GM19239 (cell line): ENCODE measurements around the gene MAP3K1.

DNA sequence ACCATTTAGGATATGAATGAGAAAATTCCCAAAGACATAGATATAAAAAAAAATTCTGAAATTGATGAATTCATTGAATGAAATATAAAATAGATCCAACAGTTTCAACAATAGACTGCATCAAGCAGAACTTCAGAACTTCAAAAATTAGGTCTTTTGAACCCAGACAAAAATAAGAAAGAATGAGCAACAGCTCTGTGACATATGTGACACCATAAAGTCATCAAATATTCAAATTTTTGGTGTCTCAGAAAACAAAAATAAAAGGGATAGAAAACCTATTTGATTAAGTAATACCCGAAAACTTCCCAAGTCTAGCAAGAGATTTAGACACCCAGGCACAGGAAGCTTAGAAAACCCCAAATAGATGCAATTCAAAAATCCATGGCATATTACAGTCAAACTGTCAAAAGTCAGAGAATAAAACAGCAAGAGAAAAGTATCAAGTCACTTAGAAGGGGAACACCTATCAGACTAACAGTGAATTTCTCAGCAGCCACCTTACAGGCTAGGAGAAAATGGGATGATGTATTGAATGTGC, 103.8 kb downstream of the PLPP1 start:
- RRBS: no CpG with 5 or more reads among the region's 1 CpG

DNA sequence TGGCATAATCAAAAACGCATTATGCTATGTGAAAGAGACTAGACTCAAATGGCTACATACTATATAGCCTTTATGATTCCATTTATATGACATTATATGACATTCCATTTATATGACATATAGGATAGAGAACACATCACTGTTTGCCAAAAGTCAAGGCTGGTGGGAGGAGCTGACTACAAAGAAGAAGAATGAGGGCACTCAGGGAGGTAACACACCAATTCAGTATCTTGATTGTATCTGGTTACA, 24.6 kb downstream of the PLPP1 start:
- RRBS: no CpG with 5 or more reads among the region's 1 CpG

DNA sequence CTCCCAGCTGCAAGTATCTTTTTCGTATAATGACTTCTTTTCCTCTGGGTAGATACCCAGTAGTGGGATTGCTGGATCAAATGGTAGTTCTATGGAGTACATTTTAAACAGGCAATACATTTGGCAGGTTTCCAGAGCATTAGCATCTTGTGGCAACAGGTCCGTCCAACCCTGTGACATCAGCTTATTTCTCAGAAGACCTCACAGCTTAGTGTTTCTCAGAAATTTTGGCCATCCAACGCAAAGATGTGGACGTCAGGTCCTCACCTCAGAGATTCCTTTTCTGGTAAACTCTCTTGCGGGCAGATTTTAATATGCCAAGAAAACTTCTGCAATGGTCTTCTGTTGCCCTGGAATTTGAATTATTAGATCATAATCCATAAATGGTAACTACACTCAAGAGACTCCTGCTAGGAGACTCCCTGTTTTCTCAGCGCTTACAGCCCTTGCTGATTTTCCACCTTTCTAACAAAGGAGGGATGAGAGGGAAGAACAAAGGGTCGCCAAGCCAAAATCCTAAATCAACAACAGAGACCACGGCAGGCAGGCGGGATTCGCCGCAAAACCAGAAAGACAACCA, 34.0 kb upstream of the PLPP1 start:
- RRBS: no CpG with 5 or more reads among the region's 11 CpGs

DNA sequence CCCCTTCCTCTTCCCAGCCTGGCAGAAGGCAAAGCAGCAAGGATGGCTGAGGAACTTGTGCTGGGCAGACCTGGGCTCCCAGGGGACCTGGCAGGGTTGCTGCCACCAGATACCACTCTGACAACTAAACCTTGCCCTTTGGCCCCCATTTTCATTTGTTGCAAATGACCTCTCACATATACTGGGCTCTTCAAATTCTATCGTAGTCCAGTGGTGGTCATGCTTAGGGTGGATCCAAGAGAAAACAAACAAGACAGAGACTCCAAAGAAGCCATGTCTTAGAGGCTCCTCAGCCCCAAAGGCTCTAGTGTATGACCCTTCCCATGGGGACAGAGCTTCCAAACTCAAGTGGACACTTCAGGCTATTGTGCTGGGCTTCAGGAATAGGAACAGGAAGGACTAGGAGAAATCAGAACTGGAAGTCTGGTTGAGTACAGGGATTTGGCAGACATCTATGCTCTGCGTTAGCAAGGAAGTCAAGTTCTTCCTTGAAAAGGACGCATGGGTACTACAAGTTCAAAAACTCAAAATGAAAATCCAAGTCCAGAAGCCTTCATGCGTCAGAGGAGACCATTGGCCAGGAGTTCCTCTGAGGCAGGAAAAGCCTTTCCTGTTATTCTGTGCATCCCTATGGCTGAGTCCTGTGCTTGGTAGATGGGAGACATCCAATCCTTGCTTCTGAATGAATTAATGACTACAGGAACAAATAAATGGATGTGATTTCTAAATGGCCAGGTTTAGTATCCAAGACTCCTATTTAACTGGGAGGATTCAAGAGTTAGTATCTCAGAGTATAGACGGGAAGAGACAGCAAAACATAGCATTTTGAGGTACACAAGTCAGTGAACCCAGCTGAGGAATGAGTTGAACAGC, 64.7 kb upstream of the PLPP1 start:
- RRBS: no CpG with 5 or more reads among the region's 5 CpGs

- RRBS: no CpG with 5 or more reads among the region's 4 CpGs
These were observed 59.3 kb downstream of the IL6ST start for GRCh38 chr5:55935459-55935824.

DNA sequence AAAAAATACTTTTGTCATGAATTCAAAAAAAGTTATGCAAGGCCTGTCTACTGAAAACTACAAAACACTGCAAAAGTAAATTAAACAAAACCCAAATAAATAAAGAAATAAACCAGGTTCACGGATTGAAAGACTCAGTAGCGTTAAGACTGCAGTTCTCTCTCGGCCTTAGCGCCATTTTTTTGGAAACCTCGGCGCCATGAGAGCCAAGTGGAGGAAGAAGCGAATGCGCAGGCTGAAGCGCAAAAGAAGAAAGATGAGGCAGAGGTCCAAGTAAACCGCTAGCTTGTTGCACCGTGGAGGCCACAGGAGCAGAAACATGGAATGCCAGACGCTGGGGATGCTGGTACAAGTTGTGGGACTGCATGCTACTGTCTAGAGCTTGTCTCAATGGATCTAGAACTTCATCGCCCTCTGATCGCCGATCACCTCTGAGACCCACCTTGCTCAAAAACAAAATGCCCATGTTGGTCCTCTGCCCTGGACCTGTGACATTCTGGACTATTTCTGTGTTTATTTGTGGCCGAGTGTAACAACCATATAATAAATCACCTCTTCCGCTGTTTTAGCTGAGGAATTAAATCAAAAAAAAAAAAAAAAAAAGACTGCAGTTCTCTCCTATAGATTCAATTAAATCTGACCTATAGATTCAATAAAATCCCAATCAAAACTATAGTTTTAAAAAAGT, 50.2 kb downstream of the IL6ST start:
- RRBS: no CpG with 5 or more reads among the region's 17 CpGs

DNA sequence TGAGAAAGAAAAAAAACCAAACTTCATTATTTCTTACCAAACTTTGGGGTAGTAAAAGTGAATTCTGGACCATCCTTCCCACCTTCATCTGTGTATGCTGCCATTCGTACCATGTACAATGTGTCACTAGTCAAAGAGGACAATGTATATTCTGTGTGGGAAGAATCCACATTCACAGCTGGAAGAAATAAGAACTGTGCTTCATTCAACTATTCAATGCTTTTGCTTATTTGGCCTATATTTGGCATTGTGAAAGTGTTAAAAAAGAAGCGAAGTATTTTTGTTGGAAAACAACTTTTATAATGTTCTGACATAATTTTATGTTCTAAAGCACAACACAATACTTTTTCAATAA, 43.4 kb downstream of the IL6ST start:
- RRBS: no CpG with 5 or more reads among the region's 2 CpGs

GRCh38 chr5:56319035-56319485, 85.9 kb upstream of the ANKRD55 start:
- RRBS: no CpG with 5 or more reads among the region's 4 CpGs

DNA sequence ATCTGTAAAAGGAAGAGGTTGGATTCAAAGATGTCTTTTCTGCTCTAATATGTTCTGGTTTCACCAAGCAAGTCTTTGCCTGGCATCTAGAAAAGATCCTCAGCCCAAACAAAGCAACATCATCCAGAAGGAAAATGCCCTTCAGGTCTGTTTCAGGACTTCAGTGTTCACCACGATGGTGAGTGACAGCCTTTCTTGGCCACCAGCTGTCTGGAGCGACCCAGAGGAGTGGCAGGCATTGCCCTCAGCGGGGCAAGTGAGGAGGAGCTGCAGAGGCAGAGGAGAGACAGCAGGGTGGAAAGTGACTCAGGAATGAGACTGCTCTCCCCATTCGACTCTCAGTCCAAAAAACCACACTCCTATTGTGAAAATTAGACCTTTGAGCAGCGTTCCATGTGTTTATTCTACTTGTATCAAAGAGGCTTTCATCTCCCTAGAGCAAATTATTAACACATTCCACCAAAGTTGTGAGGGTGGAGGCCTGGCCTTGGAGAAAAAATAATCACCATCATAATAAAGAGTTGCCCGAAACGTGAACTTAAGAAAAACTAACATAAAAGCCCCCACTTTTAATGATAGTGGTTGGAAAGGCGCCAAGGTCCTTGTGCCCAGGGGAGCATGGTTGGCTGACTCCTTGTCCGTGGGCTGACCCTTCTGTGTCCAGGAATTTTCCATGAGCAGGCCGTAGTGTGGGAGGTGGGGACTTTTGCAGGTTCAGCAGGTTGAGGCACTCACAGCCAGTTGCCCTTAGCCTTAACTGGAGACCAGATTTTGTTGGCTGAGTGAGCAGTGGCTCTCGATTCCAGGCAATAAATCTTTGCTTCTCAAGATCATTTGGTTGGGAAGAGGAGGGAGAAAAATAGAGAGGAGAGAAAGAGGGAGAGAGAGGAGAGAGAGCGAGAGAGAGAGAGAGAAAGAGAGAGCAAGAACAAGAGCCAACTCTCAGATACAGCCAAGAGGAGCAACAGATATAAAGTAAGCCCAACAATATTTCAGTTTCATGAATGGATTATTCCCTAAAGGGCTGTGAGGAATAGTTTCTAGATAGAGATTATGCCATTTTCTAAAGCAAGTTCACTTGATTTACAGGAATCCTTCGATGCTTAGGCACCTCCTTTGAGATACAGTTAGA, 125.9 kb upstream of the ANKRD55 start:
- RRBS: no CpG with 5 or more reads among the region's 13 CpGs

- RRBS: no CpG with 5 or more reads among the region's 9 CpGs
These were observed 249.0 kb upstream of the ANKRD55 start for GRCh38 chr5:56481988-56482744.

DNA sequence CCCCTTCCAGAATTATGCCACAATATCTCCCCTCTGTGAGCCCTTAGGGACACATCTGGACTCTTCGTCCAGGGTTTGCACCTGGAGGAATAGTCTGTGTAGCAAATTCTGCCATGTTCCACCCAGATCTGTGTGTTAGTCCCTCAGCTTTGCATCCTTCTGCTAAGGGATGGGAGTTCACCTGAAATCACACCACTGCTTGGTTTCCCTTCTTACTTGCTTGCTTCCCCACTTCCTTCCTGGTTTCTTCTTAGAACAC, 202.7 kb upstream of the MAP3K1 start:
- RRBS: no CpG with 5 or more reads among the region's 1 CpG

DNA sequence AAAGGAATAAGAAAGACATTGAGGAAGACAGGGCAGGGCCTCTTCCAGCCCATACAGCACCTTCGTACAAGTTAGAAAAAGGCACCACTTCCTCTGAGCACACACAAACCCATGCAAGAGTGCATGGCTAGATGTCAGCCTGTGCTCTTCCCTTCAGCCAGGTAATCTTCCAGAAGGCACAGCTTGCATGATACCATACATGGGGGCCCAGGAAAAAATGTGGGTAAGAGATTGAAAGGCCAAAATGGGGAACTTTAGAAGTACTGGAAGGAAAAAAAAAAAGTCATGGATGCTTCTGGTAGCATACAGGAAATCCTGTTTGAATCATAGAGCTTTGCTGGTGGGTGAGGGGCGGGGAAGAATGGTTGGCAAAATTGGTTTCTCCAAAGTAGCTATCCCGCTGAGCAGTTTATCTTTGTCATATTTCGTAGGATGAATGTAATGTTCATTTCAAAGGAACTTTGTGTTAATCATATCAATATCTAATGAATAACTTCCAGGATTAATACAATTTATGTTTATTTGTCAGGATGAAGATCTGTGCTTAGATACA, 78.3 kb upstream of the MAP3K1 start:
- RRBS: no CpG with 5 or more reads among the region's 4 CpGs

- RRBS: 4% methylated on average over 45 of the region's 96 CpGs
These were observed at the start of gene MAP3K1 for GRCh38 chr5:56814819-56815675. Gene MAP3K1, plus strand, starts transcription at chr5:56815549.

GRCh38 chr5:56896693-56897111, 12.7 kb upstream of the SETD9 start:
- RRBS: no CpG with 5 or more reads among the region's 2 CpGs

- RRBS: no CpG with 5 or more reads among the region's 42 CpGs
These were observed 323 bp downstream of the SETD9 start for GRCh38 chr5:56909688-56910149.

GRCh38 chr5:57179578-57180157, 5.8 kb downstream of the GPBP1 start:
- RRBS: no CpG with 5 or more reads among the region's 9 CpGs

DNA sequence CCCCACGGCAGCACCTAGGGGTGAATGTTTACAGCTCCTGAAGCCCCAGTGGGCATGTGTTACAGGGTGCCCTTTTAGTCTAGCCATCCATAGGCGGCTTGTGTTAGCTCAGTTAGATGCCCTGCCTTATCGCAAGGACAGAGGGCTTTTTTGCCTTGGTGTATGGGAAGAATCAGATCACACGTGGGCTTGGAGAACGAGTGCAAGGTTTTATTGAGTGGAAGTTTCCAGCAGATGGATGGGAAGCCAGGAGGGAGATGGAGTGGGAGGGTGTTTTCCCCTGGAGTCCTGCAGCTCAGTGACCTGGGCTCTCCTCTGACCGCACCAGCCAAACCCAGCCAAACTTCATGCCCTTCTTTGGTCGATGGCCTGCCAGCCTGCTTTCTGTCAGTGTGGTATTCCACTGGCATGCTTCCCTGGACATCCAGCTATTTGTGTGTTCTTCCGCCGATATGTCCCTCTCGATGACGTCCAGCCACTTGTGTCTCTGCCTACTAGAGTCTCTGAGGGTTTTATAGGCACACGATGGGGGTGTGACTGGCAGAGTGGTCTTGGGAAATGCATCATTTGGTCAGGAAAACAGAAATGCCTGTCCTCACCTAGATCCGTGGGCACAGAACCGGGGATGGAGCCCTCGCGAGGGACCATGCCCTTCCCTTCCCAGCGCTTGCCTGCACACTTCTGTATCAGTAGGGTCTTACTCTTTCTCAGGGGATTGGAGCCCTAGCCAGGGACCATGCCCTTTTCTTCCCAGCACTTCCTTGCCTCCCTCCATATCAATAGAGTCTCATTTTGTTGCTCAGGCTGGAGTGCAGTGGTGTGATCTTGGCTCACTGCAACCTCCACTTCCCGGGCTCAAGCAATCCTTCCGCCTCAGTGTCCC, 33.9 kb downstream of the GPBP1 start:
- RRBS: no CpG with 5 or more reads among the region's 19 CpGs

GRCh38 chr5:57598646-57599298, 116.2 kb upstream of the ACTBL2 start:
- RRBS: no CpG with 5 or more reads among the region's 4 CpGs

- RRBS: no CpG with 5 or more reads among the region's 2 CpGs
These were observed 180.9 kb upstream of the ACTBL2 start for GRCh38 chr5:57663470-57664012.

DNA sequence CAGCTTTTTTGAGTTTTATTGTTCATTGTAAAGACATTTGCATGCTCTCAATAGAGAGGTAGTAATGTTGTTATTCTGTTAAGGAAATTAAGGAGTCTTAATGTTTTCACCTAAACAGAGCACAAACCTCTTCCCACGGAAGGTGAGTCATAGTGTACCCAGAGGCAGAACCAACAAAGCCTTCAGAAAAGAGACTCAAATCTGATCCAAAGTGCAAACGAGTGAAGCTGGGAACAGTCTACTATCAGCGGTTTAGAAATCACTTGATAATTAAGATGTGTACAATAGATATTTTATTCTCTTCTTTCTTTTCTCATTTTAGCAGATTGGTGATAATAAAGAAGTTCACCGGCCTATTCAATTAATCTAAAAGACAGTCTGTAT, 470.5 kb downstream of the PLK2 start:
- RRBS: no CpG with 5 or more reads among the region's 4 CpGs